Zone of skin (tissue), 1 donor: ENCODE results near the gene TPTE.

DNA sequence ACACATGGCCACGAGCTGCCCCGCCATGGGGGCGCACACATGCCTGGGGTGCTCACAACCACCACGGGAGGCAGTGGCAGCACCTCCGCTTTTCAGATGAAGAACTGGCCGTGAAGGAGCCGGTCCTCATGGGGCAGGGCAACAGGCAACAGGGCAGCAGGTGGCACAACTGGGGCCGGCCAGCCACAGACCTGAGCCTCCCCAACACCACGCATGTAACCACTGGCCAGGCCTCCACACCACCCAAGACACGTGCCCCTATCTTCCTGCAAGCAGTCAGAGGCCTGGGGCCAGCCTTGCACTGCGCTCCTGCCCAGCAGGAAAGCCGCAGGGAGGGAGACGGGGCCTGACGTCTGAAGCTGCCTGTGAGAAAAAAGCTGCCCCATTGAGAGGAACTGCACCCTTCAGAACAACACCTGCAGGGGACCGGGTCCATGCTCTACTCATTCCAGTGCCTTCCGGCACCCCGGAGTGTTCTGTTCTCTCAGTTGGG lies 5403.8 kb upstream of the TPTE start:
- RRBS: no CpG with 5 or more reads among the region's 17 CpGs

DNA sequence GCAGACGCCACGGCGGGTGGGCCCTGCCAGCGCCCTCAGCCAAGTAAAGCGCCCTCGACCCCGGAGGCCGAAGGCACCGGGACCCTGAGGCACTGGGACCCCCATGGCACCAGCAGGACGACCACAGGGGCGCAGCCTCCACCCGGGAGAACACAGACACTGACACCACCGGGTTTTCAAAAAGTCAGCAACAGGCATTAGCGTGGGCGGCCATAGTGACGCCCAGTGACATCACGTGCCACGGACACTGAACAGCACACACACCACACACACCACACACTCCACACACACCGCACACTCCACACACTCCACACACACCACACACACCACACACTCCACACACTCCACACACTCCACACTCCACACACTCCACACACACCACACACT lies 3956.3 kb upstream of the TPTE start:
- RRBS: no CpG with 5 or more reads among the region's 19 CpGs

GRCh38 chr21:8815145-8815950 lies 1706.0 kb upstream of the TPTE start:
- RRBS: 89% methylated on average over 7 of the region's 49 CpGs

DNA sequence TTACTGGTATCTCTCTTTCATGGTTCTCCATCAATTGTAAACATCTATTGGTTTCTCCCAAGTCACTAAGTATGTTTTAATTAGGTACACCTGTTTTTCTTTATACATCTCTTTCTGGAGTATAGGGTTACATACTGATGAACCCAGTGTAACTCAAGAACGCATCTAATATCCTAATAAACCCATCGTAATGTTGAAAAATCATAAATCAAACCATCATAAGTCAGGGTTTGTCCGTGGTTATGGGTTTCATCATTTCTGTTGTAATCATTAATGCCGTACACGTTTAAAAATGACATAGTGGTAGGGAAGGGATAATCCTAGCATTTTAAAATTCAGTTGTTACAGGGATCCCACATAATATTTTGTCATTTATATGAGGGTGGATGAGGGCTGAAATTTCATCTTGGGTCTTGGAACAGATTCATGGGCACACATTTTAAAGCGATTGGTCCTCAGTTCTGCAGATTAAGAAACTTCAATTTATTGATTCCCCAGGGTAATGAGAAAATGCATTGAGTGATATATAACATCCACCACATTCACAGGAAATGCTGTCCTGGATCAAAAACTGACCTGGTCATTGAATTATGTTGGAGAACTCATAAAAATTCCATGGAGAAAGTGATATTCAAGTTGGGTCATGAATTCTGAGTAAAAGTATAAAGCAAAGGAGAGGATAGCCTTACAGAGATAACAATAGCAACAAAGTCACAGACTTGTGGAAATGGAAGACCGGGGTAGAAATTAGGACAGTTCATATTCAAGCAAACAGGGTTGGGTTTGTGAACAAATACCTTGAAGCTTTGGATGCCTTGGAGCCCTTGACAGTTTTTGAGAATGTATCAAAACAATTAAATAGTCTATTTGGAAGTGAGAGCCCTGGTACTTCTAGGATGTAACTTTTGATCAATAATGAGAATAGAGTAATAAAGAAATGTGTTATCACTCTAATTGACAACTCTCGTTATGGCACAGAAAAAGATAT lies 1527.3 kb upstream of the TPTE start:
- RRBS: no CpG with 5 or more reads among the region's 8 CpGs

- RRBS: no CpG with 5 or more reads among the region's 2 CpGs
Observed at GRCh38 chr21:8997873-8998540, 1523.4 kb upstream of the TPTE start.

GRCh38 chr21:9757087-9757469 lies 764.3 kb upstream of the TPTE start:
- RRBS: no CpG with 5 or more reads among the region's 9 CpGs

- RRBS: 86% methylated on average over 2 of the region's 30 CpGs
Observed at GRCh38 chr21:10412849-10413880, 108.2 kb upstream of the TPTE start.

DNA sequence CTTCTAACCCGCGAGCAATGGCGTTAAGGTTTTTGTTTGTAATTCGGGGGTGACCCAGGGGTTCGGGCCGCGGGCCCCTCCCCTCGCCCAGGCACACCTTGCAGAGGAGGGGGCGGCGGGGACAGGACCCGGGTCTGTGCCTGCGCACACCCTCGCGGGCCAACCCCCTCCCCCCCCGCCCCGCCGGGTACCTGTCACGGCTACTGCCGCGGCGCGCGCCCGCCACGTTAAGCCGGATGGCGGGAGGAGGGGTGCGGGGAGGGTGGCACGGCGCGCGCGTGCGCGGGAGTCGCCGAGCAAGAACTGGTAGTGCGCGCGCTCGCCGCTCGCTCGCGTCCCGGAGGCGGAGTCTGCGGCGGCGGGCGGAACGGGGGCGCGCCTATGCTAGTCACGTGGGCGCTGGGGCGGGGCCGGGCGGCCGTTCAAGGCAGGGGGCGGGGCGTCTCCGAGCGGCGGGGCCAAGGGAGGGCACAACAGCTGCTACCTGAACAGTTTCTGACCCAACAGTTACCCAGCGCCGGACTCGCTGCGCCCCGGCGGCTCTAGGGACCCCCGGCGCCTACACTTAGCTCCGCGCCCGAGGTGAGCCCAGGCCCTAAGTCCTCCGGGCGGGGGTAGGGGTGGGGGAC lies at the start of gene TPTE:
TSS of gene TPTE (plus strand) at position 471 of the 629 bp plus-strand sequence.
- RRBS: 65% methylated on average over 15 of the region's 78 CpGs

DNA sequence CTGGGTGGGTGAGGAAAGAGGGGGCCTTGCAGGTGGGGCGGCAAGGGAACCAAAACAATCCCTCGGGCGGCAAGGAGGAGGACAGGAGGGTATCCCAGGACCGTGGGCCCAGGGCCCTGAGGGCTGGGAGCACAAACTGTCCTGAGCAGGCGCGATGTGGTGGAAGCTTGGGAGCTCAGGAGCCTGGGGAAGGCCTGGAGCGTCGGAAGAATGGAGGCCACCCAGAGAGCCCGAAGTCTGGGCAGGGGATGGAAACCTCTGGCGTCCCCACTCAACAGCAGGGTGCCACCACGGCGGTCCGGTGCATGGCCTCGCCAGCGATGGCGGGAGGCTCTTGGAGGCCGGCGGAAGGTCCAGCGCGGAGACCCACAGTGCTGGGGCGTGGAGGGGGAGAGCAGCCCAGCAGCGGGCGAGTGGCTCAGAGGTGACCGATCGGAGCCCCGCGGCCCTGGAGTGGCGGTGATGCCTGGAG lies 140.4 kb downstream of the LIPI start:
- RRBS: no CpG with 5 or more reads among the region's 28 CpGs

DNA sequence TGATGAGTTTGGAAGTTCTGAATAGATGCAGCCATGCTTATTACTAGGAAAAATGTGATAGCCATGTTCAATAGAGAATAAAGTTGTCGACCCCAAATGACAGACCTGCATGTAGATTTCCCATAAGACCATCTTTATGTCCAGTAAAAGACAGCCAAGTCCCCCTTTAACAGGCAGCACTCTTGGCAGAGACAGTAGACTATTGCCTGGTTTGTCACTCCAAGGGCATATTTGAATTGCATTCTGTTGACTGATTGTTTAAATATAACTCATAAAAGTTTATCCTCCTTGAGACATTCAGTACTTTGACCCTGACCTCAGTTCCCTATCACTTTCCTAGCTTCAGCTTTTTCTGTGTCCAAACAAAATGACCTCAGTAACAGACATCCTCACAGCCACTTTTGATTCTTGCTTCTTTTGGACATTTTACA lies 51.0 kb downstream of the RBM11 start:
- RRBS: no CpG with 5 or more reads among the region's 1 CpG

- RRBS: no CpG with 5 or more reads among the region's 6 CpGs
Observed at GRCh38 chr21:14382365-14382618, 654 bp downstream of the HSPA13 start.

- RRBS: no CpG with 5 or more reads among the region's 10 CpGs
Observed at GRCh38 chr21:14517716-14518783, 28.1 kb downstream of the SAMSN1 start.

DNA sequence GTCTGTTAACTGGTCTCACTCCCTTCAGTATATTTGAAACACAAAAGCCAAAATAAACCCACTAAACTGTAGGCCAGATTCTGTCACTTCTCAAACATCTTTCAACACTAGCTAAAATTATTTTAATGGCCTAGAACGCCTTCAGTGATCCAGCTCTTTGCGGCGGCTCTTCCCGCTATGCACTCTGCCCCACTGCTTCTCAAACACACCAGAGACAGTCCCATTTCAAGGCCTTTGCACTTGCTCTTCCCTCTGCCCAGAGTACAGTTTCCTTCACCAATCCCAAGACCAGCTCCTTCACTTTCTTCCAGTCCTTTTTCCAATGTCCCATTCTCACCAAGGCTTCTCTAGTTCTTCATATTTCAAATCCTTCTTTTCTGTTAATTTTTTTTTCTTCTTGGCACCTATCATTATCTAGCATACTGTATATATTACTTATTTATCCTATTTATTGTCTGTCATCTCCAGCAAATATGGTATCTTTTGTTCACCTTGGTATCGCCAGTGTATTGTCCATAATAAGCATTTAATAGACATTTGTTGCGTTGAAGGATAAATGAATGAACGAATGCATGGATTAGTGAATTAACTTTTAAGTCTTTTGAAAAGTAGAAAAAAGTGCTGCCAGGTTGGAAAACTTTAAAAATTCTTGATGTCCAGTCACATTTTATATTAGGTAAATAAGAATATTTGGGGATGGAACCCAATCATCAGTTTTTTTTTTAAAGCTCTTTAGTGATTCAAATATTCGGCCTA lies 8.9 kb downstream of the SAMSN1 start:
- RRBS: no CpG with 5 or more reads among the region's 8 CpGs

DNA sequence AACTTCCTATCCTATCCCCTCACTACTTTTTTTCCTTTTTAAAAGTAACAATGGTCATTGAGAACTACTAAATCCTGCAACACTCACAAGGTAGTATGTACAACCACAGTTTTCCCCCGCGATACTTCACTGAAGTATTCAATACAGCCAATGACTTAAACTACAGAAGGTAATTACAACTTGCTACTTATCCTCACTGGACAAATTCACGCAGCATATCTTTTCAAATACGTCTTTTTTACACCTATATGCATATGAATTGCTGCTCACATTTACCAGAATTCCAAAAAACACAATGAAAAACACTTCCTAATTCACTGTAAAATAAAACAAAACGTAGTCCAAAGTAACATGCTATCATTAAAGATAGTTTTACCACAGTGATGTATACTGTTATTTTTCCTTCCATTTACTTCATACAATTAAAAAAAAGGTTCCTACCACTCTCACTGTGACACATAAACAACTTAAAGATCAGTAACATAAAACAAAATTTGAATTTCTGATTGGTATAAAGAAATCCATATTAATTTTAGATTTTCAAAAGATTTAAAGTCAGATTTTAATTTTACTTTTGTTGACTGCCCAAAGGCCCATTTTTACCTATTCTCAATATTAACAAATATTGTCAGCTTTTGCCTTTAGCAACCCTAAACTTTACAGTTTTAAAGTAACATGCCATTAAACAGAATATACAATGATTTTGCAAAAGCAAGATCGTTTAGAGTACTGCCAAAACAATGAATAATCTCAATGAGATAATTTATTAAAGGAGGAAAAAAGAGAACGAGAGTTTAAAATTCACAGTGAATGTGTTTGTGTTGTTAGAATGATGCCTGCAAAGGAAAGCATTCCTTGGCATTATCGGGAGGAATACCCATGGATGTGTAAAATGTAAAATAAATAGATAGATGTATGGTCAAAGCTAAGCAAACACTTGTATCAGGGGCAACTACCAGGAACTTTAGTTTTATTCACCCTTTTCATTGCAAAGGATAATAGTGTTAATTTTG lies 12.1 kb downstream of the NRIP1 start:
- RRBS: no CpG with 5 or more reads among the region's 8 CpGs

- RRBS: no CpG with 5 or more reads among the region's 6 CpGs
Observed at GRCh38 chr21:15057739-15058862, 6.7 kb downstream of the NRIP1 start.

- RRBS: no CpG with 5 or more reads among the region's 3 CpGs
Observed at GRCh38 chr21:16078809-16079056, 349.0 kb downstream of the USP25 start.

DNA sequence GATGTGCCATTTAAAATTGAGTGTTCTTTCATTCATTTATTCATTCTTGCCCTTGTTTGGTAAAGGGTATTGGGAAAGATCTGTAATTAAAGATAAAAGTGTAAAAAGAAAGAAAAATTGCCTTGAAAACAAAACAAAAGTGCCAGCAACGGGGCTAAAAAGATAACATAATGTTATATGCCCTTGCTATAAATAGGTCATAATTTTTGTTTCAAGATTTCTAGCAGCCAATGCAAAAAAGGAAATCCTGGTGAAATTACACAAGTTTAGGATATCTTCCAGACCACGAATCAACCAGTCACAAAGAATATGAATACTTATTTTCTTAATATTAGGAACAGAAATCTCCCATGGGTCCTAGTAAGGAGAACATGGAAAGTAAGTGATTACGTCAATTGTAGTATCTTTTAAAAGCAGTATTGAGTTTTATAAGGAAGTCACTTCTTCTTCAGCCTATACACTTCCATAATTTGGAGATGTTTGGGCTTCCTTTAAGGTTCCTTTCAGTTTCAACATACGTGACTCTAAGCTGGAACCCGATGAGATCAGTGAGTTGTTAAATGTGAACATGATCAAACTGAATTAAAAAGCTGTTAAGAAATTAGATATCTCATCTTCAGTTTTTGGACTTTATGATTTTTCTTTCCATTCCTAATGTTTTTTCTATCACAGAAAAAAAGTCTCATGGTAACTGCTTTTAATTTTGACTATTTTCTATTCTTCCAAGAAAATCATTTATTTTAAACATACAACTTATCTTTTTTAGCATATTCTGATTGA lies 534.5 kb downstream of the USP25 start:
- RRBS: no CpG with 5 or more reads among the region's 5 CpGs

- RRBS: no CpG with 5 or more reads among the region's 13 CpGs
Observed at GRCh38 chr21:16309372-16310135, 579.8 kb downstream of the USP25 start.

DNA sequence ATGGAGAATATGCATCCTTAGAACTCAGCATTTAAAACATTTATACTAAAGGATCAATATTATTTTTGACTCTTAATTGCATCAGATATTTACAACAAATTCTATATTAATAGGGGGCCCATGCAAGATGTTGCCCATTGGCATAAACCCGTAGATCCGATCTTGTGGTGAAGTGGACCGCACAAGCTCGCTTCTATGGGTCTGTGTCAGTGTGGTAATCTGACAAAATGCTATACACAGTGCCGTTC lies 809.1 kb downstream of the USP25 start:
- RRBS: no CpG with 5 or more reads among the region's 5 CpGs

DNA sequence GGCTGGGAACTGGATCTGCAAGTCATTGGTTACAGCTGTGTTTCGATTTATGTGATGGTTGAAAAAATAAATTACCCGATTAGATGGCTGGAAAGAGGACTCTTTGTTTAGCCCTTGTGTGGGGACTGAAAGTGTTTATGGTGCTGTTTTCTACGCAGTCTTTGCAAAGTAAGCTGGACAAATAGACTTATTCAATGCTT lies 849.9 kb downstream of the USP25 start:
- RRBS: no CpG with 5 or more reads among the region's 3 CpGs